Gastrocnemius medialis (tissue), 3 donors: ENCODE results near the genes CNMD and PRR20E.

GRCh38 chr13:52739438-52740334 is at the start of gene CNMD:
CNMD (minus strand) TSS chr13:52739820.
- PRO-cap, result no peak
- RAMPAGE, long total RNA, 3 experiments, result no peak in any of the 3 experiments

DNA sequence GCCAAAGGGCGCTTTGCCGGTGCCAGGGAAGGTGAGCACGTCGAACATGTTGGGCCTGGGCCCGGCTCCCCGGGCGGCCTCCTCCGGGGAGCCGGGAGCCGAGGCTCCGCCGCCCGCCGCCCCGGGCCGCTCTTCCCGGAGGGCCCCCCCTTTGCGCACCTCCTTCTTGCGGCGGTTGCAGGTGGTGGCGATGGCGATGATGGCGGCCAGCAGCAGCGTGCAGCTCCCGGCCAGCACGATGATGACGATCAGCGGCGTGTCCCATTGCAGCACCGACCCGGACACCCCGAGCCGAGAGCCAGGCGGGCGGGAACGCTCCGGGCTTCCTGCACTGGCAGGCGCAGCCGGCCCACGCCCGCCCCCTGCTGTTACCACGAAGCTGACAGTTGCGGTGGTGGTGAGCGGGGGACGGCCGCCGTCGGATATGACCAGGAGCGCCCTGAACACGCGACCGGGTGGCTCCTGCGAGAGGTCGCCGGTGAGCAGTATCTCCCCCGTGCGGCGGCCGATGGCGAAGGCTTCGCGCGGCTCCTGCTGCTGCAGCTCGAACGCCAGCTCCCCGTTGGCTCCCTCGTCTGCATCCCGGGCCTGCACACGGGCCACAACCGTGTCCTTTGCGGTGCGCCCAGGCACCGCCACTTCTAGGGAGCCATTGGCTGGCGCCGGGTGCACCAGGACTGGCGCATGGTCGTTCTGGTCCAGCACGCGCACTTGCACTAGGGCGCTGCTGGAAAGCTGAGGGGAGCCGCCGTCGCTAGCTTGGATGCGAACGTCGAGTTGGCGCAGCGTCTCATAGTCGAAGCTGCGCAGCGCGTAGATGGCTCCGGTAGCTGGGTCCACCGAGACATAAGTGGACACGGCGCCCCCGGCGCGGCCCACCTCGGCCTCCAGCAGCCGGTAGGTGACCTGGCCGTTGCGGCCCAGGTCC is 2.2 kb downstream of the PCDH8 start:
- PRO-cap, result no peak
- RAMPAGE, long total RNA, 3 experiments, result no peak in any of the 3 experiments

DNA sequence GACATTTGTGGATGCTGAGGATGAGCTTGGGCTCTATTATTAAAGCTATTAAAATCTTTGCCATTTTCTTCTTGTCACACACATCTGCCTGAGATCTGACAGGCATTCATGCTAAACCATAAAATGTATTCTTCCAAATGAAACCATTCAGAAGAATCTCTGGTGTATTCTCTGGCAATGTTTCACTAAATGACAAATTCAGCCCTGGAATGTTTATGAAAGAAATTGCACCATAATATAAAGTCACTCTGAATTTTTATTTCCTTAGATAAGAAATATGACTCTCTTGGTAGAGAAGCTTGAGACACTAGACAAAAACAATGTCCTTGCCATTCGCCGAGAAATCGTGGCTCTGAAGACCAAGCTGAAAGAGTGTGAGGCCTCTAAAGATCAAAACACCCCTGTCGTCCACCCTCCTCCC is 14.2 kb downstream of the OLFM4 start:
- PRO-cap, result no peak
- RAMPAGE, long total RNA, 3 experiments, result start-site peak on the plus strand in 1 of 3 experiments, centred at position 309 of the sequence, 8 reads per replicate

- PRO-cap, result no peak
- RAMPAGE, long total RNA, 3 experiments, result no peak in any of the 3 experiments
Measured at GRCh38 chr13:53360075-53360274, 331.4 kb downstream of the OLFM4 start.

DNA sequence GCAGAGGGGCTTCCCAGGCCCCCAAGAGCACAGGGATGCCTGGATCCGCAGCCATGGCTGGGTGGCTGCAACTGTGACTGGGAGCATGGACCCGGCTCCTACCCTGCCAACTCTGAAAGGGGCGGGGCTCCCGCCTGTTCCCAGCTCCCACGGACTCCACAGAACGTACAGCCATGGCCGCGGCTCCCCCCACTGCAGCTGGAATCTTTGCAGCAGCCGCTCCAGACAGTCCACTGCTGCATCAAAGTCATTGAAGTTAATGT is 1747.2 kb downstream of the OLFM4 start:
- PRO-cap, result no peak
- RAMPAGE, long total RNA, 3 experiments, result no peak in any of the 3 experiments

DNA sequence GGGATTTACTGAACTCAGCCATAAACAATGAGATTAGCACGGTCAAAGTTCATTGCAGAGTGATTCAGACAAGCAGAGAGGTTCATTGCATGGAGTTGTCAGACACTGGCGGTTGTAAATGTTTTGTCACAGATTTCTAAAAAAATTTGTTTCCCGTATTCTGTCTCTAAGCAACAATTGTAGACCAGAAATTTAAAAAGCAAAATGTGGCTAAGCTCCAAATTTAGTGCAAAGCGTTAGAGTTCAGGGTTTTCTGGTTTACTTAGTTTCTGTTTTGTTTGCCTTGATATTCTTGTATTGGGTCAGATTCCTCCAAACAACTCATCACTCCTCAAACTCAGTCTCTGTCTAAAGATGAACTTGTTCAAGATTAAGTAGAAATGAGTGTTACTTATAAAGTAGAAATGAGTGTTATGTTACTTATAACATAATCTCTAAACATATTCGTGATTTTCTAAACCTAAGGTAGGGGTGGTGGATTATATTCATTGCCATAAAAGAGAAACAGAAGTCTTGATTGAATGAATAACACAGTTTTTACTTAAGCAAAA is 94.4 kb upstream of the PRR20A start:
- PRO-cap, result no peak
- RAMPAGE, long total RNA, 3 experiments, result no peak in any of the 3 experiments

DNA sequence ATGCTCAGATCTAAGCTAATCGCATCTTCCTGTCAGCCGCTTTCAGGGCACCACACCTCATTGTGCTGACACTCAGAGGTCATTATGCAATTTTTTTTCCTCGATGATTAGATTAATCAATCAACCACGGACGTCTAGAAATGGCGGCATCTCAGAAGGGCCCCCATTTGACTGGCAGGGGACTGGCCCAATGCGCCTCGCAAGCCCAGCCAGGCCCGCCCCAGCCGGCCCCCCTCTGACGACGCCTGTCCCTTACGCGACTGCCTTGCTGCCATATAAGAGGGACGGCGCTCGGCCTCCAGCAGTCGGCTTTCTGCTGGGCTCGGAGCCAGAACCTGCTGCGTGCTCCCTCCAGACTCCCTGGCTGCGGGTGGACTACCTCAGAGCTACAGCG is at the start of gene PRR20E:
PRR20E (plus strand) TSS at position 274 of the 394 bp plus-strand sequence.
- PRO-cap, result no peak
- RAMPAGE, long total RNA, 3 experiments, result no peak in any of the 3 experiments

- PRO-cap, result no peak
- RAMPAGE, long total RNA, 3 experiments, result no peak in any of the 3 experiments
Measured at GRCh38 chr13:58301699-58301974, 670.1 kb downstream of the PCDH17 start.

DNA sequence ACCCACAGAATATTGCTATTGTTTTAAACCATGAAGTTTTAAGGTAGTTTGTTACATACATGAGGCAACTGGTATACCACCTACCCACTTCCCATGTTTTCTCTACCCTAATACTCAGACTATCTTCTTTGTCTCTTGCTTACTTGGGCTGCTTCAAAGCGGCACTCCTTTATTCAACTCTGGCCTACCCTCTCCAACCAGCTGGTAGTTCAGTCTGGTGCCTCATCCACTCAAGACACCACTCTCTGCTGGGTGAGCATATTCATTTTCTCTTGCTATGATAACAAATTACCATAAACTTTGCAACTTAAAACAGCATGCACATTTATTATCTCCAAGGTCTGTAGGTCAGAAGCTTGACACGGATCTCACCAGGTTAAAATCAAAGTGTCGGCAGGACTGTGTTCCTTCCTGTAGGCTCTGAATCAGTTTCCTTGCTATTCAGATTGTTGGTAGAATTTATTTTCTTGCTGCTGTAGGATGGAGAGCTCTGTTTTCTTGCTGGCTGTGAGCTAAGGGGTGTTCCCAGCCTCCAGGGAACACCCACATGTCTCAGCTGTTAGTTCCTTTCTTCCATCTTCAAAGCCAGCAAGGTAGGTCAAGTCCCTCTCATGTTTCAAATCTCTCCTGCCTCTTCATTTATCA is 666.0 kb downstream of the DIAPH3 start:
- PRO-cap, result no peak
- RAMPAGE, long total RNA, 3 experiments, result no peak in any of the 3 experiments

DNA sequence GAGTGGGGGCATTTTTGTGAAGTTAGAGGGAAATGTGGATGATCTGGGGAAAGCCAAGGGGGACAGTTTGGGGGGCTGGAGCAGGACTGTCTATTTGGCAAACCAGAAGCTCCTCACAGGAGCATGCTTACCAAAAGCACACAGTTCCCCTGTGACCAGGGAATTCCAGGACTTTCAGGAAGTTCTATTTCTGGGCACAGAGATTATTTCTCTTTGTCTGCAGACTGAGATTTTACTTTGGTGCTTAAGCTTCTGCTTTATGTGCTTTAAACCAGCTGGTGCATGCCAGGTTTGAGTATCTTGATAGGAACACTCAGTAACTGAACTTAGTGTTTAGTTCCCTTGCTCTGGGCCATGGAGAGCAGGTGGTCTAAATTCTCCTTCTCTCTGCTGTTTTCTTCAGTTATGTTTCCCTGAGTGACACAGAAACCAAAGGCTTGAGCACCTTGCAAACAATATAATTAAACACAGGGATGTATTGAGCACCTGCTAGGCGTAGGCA is 525.2 kb downstream of the DIAPH3 start:
- PRO-cap, result no peak
- RAMPAGE, long total RNA, 3 experiments, result no peak in any of the 3 experiments

DNA sequence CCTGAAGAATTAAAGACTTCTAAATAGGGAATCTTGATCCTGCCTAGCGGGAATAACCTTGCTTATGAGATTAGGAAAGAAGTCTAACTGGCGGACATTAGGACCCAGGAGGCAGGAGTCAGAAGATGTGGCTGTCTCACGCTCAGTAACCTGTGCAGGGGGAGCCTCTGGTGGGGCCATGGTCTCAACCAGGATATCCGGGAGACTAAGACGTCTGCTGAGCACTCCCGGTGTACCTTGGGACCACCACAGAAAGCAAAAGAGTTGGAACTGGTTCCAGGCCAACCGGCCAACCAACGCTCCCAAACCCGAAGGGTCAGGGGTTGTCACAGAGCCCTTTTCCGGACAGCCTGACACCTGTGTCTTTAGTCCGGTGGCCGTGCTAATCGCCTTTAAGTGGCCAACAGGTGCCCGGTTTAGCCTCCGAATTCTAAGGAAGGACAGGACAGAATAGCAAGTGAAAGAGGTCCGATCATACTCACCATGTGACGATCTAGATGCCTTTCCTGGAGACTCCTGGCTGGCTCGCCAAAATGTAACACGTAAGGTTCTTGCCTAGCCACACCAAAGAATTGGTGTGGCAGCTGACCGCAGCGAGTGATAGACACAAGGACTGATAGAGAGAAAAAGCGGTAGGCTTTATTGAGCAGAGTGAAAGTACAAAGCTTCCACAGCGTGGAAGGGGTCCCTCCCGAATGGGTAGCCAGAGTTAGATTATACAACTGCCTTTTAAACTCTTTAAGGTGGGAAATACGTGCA is 103.9 kb upstream of the DIAPH3 start:
- PRO-cap, result no peak
- RAMPAGE, long total RNA, 3 experiments, result no peak in any of the 3 experiments

DNA sequence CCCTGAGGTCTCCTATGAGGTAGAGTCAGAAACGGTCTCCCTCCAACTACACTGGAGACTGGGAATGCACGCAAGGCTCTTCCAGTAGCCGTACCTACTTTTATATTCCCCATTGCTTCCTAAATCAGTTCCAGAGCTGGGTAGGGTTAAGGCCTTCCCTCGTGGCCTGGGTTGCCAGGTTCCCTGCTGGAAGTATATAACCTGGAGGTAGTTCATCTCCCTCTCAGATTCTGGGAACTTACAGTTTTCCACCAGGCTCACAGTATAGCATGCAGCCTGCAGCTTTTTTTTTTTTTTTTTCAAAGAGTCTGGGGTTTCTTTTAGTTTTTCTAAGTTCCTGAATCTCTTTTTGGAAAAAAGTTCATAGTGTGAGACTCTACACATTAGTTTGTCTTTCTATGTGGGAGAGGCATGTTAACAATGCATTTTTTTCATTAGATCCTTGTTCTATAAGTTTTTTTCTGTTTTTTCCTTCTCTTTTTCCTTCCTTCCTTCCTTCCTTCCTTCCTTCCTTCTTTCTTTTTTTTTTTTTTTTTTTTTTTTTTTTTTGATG is 16.1 kb upstream of the ENSG00000285566 start:
- PRO-cap, result no peak
- RAMPAGE, long total RNA, 3 experiments, result no peak in any of the 3 experiments

DNA sequence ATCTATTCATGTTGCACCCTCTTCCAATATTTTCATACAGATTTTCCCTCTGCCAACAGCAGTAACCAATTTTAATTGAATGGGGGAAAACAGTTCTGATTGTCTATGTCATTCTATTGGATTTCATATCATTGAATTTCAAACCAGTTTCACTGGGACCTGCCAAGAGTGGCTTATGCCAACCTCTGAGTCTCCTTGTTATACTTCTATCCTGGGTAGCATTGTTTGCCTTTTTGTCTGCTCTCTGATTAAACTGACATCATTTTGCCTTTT is 1289.6 kb downstream of the PCDH9 start:
- PRO-cap, result no peak
- RAMPAGE, long total RNA, 3 experiments, result no peak in any of the 3 experiments

GRCh38 chr13:66798648-66798936 is 431.5 kb downstream of the PCDH9 start:
- PRO-cap, result unidirectional peak, minus-strand start at chr13:66798825
- RAMPAGE, long total RNA, 3 experiments, result no peak in any of the 3 experiments

- PRO-cap, result no peak
- RAMPAGE, long total RNA, 3 experiments, result no peak in any of the 3 experiments
Measured at GRCh38 chr13:67147099-67147785, 82.9 kb downstream of the PCDH9 start.

DNA sequence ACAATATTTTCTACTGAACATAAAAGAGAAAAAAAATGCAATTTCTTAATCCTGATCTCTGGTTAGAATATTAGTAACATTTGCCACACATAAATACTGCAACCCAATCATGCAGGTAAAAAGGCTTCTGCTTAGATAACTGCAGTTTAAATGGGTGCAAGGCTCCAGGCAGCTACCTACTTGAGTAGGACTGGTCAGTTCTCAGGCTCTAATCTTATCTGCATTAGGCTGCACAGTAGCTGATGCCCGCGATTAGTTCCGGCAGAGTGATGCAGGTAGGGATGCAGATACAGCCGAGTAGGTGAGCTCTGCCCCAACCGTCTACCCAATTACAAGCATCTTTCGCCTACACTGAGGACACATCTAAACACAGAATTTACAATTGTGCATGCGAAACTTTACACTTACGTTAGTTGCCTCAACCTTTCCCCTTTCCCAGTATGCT is 742 bp downstream of the PCDH9 start:
- PRO-cap, result no peak
- RAMPAGE, long total RNA, 3 experiments, result no peak in any of the 3 experiments

- PRO-cap, result no peak
- RAMPAGE, long total RNA, 3 experiments, result no peak in any of the 3 experiments
Measured at GRCh38 chr13:68025632-68026268, 795.6 kb upstream of the PCDH9 start.

DNA sequence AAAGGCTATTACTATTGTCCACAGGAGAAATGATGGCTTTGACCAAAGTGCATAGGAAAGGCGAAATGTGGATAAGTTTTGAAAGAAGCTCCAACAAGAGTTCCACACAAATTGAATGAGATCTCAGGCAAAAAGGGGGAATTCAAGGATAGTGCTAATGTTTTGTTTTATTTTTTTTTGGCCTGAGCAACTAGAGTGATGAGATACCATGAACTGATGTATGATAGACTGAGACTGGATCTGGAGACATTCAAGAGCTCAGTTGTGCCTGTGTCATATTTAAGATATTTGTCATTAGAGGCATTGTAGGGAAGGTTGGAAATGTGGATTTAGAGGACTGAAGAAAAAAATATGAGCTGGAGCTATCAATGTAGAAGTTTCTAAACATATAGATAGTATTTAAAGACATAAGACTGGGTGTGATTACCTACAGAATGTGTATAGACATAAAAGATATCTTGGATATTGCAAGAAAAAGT is 457.7 kb downstream of the KLHL1 start:
- PRO-cap, result unidirectional peak, minus-strand start at position 275 of the sequence
- RAMPAGE, long total RNA, 3 experiments, result no peak in any of the 3 experiments

GRCh38 chr13:71014792-71015808 is 851.9 kb downstream of the DACH1 start:
- PRO-cap, result no peak
- RAMPAGE, long total RNA, 3 experiments, result no peak in any of the 3 experiments

DNA sequence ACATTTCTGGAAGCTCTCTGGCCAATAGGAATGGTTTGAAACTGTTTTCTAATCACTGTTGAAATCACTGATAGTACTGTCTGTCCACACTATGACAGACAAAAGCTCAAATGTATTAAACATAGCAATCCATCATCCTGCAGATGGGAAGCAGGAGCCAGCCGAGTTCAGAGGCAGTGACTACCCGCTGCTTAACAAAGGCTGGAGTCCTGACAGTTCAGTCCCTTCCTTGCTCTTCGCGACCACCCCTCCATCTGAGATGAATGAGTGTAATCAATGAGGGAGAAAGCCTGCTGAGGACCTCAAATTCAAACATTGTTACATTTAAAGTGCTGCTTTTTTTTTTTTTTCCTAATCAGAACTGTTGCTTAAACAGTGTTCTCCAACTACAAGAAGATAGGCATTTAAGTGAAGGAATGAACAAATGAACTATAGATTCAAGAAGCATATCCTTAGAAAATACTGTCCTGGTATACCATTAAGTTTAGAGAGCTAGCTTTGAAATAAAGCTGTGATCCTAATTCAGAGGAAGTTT is 14.9 kb downstream of the DACH1 start:
- PRO-cap, result no peak
- RAMPAGE, long total RNA, 3 experiments, result no peak in any of the 3 experiments